Parotid gland (tissue), 1 donor: ENCODE data around the genes ZDHHC21 and SH3GL2.

DNA sequence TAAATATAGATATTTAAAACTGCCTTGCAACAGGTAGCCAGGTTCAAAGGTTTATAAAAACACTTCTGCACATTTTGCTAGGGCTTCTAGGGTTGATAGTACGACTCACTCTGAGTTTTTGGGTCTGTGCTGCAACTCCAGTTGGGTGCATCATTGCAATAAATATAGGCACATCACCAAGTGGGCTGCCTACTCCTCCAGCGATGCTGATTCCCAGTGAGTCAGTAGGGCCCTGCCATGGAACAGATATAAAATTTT lies 167.6 kb downstream of the MPDZ start:
- PRO-cap, result no peak

- PRO-cap, result unidirectional peak, minus-strand start at chr9:13568555
These were observed 289.2 kb upstream of the MPDZ start for GRCh38 chr9:13568459-13569401.

- PRO-cap, result no peak
These were observed 95.8 kb downstream of the NFIB start for GRCh38 chr9:14218014-14218735.

DNA sequence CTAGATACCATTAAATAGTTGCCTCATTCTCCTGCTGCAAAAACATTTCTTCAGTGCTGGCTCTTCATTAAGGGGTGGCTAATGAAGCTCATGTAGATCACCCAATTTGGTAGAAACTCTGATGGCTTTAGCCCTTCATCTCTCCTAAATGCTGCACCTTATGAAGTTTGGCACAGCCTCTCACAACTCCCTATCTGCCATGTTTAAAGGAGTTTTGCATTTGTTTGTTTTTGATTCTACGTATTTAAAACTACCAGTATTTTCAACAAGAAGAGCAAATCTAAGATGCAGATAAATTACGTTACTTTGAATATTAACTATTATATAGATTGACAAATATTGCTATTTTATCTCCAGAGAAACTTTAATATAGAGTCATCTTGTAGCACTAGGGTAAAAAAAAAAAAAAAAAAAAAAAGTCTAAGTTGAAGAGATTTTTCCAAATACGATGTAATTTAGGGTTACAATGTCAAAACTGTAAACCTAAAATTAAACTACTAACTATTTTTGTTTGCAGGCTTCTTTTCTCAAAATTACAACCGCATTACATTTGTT lies 94.9 kb downstream of the NFIB start:
- PRO-cap, result no peak

- PRO-cap, result no peak
These were observed 17.5 kb downstream of the NFIB start for GRCh38 chr9:14296383-14296875.

GRCh38 chr9:14303463-14303848 lies 10.5 kb downstream of the NFIB start:
- PRO-cap, result no peak

- PRO-cap, result unidirectional peak, minus-strand start at chr9:14341559
These were observed 27.6 kb upstream of the NFIB start for GRCh38 chr9:14341420-14342108.

- PRO-cap, result bidirectional peak, plus-strand start at chr9:14347309, minus-strand start at chr9:14347232
These were observed 33.0 kb upstream of the NFIB start for GRCh38 chr9:14346806-14347435.

DNA sequence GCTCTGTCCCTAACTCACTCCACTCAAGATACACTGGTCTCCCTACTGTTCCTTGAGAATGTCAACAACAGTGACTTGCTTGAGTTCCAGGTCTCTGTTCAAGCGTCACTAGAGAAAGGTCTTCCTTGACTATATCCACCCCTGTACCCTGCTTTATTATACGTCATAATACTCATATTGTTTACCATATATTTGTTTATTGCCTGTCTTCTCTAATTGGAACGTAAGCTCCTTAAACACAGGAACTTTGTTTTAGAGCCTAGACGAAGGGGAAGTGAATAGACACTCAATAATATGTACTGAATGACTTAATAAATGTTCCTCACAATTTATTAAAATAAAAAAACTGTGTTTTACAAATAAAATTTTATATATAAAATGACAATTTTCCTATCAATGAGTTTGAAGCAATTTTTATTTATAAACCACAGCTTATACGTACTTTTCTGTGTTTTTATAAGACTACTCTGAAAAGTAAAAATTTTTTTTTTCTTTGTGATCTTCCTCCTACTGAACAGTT lies 44.7 kb downstream of the ZDHHC21 start:
- PRO-cap, result no peak

DNA sequence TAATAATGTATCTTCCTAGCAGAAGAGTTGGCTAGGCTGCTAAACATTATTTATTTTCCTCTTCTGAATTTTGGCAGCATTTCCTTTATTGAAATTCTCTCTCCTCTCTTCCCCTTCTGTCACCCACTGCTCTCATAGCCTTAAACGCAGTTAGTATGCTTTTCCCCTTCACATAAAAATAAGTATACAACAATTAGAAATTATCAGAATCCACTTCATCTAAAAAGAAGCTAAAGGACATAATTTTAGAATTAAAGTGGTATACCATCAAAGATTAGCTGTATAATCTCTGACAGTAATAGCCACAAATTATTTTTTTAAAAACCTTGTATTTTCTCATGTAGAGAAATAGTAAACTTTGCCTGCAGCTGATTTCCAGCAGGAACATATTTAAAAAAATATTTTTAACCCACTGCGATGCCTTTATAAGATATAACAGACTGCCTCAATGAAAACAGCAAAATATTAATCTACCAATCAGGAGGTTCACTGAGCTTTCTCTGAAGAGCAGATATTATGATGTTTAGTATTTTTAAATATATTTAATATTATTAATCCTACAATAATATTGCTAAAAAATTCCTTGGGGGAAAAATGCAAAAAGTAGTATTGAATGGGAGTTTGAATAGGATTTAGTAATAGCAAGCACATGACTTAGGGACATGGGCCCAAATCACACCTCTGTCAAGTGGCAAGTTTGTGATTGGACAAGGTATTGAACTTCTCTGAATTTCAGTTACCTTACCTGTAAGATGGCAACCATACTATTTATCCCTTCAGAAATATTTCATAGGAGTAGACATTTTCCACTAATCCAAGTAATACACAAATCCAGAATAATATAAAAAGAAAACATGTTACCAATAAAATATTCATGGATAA lies 42.2 kb downstream of the ZDHHC21 start:
- PRO-cap, result no peak

- PRO-cap, result bidirectional peak, plus-strand start at chr9:14693368, minus-strand start at chr9:14693348
These were observed at the start of gene ZDHHC21 for GRCh38 chr9:14693195-14694287. Gene ZDHHC21 (minus strand): TSS chr9:14693432.

DNA sequence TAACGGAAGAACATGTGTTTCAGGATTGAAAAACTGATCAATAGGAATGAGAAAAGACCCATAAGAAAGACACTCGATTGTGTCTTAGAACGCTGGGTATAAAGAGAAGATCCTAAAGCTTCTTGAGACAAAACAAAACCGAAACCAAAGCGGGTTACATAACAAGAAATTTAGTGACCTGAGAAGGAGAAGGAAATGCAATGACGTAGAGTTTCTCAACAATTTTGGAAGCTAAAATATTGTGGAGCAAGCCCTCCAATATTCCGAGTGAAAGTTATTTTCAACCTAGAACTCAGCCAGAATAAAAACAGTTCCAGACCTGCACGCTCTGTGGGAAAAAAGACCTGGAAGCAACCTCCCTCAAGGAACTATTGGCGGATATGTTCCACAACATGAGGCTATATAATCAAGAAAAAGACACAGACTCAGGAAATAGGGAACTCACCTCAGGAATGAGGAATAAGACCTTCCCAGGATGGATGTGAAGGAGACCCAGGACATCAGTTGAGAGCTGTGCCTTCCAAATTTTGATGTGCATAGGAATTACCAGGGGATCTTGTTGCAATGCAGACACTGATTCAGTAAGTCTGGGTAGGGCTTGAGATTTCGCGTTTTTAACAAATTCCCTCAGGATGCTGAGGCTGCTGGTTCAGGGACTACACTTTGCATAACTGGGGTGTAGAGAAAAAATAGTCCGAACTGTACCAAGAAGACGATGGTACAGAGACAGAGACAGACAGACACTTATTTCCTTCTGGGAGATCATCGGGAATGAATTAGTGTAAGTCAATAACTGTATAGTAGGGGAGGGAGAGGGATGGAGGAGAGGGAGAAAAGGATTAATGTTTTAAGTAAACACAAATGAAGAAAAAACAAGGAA lies 82.1 kb upstream of the FREM1 start:
- PRO-cap, result no peak

- PRO-cap, result no peak
These were observed 297.2 kb downstream of the CCDC171 start for GRCh38 chr9:15850084-15850413.

GRCh38 chr9:16352732-16353074 lies 517.8 kb downstream of the BNC2 start:
- PRO-cap, result no peak

DNA sequence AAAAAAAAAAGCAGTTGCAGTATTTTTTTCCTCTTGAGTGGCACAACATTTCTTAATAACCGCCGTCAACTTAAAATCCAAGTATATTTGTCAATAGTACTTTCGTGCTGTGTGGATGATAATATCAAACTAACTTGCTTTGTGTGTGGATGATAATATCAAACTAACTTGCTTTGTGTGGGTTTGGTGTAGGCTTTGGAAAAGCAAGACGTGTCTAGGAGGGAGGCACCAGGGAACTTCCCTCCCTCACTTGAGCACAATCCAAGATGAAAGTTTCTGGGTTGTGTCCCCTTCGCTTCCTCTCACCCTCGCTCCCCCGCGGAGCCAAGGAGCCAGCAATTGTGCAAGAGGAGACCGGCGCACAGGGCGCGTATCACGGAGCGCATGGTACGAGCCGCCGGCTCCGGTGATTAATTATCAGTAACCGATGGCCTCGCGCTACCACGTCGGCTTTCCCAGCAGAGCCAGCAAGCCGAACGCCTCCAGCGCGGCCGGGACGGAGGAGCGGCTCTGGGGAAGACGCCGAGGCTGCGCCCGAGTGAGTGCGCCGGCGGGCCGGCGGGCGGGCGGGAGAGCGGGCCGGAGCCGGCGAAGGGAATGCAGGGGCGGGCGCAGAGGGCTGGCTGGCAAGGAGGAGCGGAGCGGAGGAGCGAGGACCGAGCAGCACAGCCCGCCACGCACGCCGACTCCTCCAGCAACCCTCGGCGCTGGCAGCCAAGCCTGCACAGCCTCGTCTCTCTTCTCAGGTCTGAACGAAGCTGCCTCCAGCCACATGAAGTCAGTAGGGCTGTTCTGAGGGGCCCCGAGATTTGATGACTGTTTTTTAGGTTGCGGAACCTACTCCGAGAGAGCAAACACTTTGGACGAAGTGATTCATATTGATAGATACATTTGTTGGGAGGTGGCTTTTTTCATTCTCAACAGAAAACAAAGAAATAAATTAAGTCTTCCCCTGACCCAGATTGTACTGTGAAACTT lies 143.6 kb downstream of the BNC2 start:
- PRO-cap, result unidirectional peak, plus-strand start at position 338 of the sequence; unidirectional peak, minus-strand start at position 750 of the sequence

DNA sequence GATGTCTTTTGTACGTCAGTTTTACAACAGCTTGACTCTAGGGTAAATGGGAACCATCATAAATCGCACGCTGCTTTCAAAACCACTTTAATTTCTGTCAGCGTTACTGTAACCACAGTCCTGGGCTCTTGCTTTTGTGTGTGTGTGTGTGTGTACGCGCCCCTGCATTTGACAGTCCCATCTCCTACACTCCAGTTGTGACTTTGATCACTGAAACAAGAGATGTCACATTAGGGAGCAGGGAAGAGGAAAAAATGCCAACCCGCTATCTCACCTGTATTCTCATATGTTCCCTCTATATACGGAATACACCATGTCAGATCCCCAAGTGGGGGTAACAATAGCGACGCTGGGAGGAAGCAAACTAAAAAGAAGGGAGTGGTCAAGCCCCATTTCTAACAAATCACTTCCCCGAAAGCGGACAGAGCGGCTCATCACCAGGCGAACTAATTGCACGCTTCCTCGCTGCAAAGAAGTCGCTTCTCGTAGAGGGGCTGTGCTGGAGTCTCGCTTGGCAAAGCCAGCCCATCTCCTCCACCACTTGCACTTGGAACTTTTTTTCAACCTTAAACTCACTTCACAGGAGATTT lies 1.1 kb downstream of the BNC2 start:
- PRO-cap, result no peak

DNA sequence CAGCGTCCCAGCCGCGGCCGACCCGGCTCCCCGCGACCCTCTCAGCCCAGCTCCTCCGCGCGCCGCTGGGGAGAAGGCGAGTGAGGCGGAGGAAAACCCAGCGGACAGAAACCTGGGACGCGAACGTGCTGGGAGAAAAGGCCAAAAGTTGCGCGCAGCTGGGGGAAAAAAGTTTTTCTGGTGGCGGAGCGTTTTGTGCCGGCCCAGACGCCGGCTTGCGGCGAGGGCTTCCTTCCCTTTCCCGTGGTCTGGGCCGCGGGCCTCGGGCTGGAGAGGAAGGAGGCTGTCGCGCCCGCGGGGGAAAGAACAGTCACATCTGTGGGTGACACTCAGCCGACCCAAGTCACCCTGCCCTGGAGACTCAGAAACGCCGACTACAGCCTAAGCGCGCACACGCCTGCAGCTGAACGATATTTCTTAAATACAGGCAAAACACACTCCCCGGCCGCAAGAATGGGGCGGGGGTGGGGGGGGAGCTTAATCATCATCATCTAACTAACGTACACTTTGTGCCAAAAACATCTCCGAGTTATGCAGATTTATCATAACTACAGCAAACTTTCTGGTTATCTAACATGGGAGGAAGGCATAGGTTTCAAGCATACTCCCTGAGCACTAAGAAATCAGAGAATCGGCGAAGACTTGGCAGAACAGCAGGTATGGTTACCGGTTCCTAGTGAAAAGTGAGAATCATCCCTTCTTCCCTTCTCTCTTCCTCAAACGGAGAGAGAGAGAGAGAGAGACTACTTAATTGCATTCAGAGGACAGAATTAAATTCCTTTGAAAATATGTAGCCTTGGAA lies 1.3 kb upstream of the BNC2 start:
- PRO-cap, result unidirectional peak, minus-strand start at position 250 of the sequence

GRCh38 chr9:16985742-16986142 lies 115.3 kb upstream of the BNC2 start:
- PRO-cap, result no peak

- PRO-cap, result no peak
These were observed at the start of gene SH3GL2 for GRCh38 chr9:17578826-17580081. Gene SH3GL2 (plus strand): TSS chr9:17579066.

- PRO-cap, result no peak
These were observed 409.7 kb downstream of the SH3GL2 start for GRCh38 chr9:17988595-17988906.